Vagina (tissue), 1 donor: Measurements from ENCODE around the gene ATP4B.

GRCh38 chr13:113049572-113050453 lies 55.8 kb upstream of the F7 start:
- PRO-cap, result bidirectional peak, plus-strand start at chr13:113050025, minus-strand start at chr13:113049733
- RAMPAGE, long total RNA, result no peak

DNA sequence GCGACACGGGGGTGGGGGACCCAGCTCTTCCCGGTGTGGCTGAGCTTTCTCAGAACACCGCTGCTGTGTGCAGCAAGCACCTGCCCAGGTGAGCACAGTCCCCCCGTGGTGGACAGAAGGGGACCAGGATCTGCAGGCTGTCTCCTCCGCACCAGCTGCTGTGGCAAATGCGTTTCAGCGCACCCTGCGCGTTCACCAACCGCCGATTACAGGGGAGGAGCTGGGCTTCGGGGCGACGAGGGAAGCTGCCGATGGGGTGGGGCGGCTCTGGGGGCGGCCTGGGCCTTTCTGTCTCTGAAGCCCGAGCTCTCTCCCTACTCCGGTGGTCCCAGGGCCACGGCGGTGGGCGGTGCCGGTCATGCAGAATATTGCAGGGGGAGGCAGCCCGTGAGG lies 54.6 kb upstream of the F7 start:
- PRO-cap, result unidirectional peak, minus-strand start at position 210 of the sequence
- RAMPAGE, long total RNA, result no peak

DNA sequence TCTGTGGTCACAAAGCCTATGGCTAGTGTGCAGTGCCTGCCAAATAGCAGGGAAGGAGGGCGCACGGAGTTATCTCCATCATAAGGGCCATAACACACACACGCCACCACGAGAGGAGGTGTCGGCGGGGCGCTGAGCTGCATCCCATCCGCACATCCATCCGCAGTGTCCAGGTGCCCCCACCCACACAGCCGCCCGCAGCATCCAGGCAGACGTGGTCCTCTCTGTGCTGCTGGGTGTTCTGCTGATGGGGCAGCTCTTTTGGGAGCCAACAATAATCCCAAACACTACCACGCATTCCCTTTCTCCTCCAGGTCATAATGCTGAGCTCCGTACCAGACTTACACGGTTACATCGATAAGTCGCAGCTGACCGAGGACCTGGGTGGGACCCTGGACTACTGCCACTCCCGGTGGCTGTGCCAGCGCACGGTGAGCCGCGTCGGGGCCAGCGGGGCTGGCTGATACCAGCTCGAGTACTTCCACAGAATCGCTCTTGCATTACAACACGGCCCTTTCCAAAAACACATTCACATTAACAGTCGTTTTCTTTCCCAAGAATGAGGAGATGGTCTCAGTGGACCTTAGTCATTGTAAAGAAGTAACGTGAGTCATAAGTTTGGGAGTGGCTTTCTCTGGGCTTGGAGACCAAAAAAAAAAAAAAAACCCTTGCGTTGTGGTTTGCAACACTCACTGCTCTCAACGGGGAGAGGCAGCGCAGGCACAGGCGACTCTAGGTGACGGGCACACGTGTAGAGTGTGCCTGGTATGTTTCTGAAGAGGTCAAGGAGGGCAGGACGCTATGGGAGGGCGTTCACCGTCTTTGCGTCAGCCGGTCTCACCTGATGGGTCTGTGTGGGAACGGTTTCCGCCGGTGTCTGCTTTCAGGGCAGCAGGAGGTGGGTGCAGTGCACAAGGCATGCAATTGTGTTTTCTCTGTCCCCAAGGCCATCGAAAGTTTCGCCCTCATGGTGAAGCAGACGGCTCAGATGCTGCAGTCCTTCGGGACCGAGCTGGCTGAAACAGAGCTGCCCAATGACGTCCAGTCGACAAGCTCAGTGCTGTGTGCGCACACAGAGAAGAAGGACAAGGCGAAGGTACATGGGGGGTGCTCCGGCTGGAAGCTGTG lies 41.2 kb upstream of the F7 start:
- PRO-cap, result no peak
- RAMPAGE, long total RNA, result no peak

- PRO-cap, result no peak
- RAMPAGE, long total RNA, result no peak
These were observed 15.5 kb upstream of the F7 start for GRCh38 chr13:113090086-113090448.

GRCh38 chr13:113153241-113153836 lies 5.1 kb upstream of the PROZ start:
- PRO-cap, result no peak
- RAMPAGE, long total RNA, result no peak

GRCh38 chr13:113218861-113219470 lies 9.6 kb downstream of the CUL4A start:
- PRO-cap, result no peak
- RAMPAGE, long total RNA, result no peak

DNA sequence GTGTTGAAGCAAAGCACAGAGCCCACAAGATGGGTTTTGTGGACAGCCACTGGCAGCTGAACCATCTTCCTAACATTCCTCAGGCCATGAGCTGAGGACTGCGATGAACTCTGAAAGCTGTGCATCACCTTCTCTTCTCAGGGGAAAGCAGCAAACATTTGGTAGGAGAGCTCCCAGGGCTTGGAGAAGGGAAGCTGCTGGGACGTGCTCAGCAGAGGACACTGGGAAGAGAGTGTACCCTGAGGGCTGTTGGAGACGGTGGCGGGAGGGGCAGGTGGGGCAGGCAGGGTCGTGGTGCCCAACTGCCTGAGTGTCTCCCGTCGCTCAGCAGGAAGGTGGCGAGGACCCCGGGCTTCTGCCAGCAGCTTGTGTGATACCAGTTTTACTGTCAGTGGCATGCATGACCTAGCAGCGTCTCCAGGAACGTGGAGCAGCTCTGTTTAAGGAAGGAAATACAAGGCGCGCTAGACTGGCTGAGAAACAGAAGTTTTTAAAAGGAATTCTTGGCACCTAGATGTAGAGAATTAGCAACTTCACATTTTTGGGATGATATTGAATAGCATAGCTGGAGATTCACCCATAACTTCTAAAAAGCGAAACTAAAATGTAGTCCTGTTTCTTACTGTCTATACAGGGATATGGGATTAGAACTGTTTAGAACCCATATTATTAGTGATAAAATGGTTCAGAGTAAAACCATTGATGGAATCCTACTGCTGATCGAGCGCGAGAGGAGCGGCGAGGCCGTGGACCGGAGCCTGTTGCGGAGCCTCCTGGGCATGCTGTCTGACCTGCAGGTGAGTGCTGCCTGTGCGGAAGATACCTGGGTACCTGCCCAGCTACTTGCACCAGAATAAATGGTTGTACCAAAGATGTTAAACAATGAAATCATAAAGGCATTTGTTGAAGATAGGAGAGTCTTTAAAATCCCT lies 23.4 kb downstream of the CUL4A start:
- PRO-cap, result no peak
- RAMPAGE, long total RNA, result start-site peak on the plus strand centred at position 231 of the sequence, 180 bp wide, 11 reads; start-site peak on the plus strand centred at position 719 of the sequence, 95 bp wide, 133 reads

DNA sequence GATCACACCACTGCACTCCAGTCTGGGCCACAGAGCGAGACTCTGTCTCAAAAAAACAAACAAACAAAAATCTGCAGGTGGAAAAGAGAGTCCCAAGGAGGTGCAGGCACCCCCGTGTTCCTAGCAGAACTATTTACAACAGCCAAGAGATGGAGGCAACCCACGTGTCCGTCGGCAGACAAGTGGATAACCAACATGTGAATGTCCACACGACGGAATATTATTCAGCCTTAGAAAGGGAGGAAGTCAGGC lies 29.5 kb downstream of the LAMP1 start:
- PRO-cap, result no peak
- RAMPAGE, long total RNA, result no peak

DNA sequence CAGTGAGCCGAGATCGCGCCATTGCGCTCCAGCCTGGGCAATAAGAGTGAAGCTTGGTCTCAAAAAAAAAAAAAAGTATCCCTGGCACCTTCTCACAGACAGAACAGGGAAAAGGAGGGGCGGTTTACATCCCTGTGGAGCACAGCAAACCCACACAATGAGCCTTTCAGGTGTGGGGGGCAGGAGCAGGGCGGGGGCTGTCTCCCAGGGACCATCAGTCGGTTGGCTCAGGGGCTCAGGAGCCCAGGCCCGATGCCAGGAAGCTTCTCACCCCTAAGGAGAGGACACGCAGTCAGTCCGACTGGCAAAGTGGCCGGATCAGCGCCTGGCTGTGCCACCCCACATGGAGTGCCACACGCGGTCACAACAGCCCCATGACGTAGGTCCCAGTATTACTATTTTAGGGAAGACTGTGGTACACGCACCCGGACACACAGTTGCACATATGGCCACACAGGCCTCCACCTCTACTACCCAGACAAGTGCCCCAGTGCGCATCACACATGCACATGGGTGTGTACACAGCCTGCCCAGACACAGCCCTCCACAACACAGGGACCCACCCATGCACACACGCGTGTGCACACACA lies 29.2 kb upstream of the GRTP1 start:
- PRO-cap, result no peak
- RAMPAGE, long total RNA, result no peak

GRCh38 chr13:113410391-113411255 lies 42.7 kb downstream of the ADPRHL1 start:
- PRO-cap, result bidirectional peak, plus-strand start at chr13:113410744, minus-strand start at chr13:113410547; unidirectional peak, minus-strand start at chr13:113410972
- RAMPAGE, long total RNA, result no peak

DNA sequence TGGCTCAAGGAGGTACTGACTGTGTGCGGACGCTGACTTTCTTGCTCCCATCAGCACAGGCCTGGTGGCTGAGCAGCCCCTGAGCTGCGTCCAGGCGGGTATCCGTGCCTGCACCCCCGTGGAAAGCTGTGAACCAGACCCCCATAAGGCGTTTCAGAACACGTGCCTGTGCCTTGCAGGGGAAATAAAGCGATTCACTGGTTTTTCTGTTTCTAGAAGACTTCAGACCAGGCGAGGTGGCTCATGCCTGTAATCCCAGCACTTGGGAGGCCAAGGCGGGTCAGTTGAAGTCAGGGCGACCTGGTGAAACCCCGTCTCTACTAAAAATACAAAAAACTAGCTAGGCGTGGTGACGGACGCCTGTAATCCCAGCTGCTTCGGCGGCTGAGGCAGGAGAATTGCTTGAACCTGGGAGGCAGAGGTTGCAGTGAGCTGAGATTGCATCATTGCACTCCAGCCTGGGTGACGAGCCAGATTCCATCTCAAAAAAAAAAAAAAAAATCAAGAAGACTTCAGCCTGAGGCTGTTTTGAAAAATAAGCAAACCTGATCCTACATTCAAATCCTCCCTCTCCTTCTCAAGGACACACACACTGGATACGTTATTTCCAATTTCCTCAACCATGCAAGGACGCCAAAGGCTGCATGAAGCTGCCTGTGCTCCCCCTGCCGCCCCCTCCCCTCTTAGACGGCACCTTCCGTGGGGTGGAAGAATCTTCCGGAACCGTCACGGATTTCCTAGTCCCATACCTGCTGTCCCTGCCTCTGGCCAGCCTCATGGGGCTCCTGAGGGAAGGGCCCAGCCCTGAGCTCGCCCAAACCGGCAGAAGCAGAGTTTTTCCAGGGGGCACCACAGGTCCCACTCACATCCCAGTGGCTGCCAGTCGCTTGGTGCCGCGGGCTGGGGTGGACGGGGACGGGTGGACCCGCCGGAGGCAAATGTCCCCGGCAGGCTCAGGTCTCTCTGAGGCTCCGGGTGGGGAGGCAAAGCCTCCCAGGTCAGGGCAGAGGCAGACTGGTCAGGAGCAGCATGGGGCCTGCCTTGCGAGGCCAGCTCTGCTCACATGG lies 25.2 kb downstream of the ADPRHL1 start:
- PRO-cap, result no peak
- RAMPAGE, long total RNA, result no peak

DNA sequence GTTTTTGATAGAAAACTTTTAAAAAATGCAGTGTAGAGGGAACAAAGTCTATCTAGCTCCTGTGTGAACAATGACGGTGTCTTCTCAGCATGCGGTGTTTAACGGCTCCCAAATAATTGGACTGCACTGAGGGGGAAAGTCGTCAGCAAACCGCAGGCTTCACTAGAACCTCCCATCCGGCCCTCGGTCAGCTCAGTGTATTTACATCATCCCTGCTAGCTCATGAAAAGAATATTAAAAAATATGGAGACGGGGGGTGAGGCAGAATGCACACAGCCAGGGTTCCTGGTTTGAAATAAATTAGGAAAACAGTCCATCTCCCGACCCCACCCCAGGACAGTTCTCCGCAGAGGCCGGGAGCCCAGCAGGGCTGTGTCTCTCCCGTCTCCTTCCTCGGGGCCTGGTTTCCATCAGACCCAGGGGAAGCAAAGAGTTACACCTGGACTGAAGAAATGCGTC lies 757 bp upstream of the ADPRHL1 start:
- PRO-cap, result no peak
- RAMPAGE, long total RNA, result no peak

GRCh38 chr13:113588208-113589136 lies 3.9 kb downstream of the TFDP1 start:
- PRO-cap, result no peak
- RAMPAGE, long total RNA, result no peak

GRCh38 chr13:113626298-113626670 lies 31.7 kb downstream of the ATP4B start:
- PRO-cap, result no peak
- RAMPAGE, long total RNA, result no peak

GRCh38 chr13:113632897-113633387 lies 25.1 kb downstream of the ATP4B start:
- PRO-cap, result no peak
- RAMPAGE, long total RNA, result no peak

- PRO-cap, result no peak
- RAMPAGE, long total RNA, result no peak
These were observed at the start of gene ATP4B for GRCh38 chr13:113657965-113658267. ATP4B (minus strand) TSS chr13:113658198.

DNA sequence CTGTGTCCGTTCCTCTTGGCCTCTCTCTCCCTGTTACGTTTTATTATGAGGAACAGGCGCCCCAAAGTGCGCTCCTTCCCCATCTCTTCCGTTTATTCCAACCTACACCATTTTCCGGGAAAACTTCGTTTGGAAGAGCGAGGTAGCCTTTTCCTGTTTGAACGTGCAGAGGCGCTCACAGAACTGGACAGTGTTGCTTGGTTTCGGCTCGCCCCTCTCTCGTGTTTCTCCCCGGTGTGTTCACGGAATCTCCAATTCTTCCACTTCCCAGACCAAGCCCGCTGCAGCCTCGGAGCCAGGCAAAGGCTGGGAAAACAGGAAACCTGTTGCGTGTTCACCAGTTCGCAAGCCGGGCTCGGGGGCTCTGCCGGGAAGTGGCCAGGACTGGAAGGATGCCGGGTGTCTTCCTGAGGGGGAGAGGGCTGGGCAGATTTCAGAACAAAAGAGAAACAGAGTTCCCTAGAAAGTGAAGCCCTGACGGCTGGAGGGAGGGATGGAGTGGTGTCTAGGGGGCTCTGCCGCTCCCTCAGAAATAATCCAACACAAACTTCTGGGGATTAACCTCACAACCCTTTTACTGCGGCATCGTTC lies 684 bp downstream of the TMEM255B start:
- PRO-cap, result no peak
- RAMPAGE, long total RNA, result no peak

DNA sequence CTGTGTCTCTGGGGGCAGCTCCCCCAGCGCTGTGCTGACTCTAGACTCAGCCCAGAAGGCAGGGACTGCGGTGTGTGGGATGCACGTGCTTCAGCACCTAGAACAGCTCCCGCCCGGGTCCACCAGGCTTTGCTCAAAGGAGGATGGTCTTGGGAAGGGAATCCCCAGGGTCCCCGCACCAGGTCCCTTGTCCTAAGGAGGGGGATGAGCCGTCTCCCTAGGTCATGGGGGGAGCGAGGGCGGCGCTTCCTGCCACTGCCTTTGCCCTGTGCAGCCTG lies 18.4 kb downstream of the TMEM255B start:
- PRO-cap, result no peak
- RAMPAGE, long total RNA, result no peak

DNA sequence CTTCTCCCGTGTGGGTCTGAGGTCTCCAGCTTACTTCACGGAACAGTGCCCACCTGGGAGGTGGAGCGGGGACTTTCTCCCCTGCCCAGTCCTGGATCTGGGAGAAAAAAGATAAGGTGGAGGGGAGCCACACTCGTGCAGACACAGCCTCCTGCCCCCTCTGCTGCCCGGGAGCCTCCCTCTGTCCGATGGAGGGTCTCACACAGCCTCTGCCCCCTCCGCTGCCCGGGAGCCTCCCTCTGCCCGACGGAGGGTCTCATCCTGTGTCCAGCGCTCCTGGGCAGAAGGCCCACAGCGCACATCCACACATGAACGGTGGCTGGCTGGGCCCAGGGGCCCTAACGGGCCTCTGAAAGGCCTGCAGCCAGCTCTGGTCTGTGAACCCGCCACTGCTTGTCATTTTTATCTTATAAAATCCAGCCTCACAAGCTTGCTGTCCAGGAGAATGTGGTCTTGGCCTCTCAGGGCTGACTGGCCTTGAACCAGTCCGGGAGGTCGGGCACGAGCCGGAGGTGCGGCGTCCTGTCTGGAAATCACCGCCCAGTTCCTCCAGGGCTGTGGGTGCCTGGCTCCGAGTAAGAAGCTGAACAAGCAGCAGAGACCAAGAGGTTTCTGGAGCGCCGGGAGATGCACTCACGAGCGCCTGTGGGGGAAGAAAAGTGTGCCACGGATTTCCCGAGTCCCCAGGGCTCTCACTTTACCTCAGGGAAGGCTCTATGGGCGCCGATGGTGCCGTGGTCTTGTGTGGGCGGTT lies 50.3 kb downstream of the GAS6 start:
- PRO-cap, result no peak
- RAMPAGE, long total RNA, result no peak

GRCh38 chr13:113832045-113833055 lies 31.5 kb downstream of the GAS6 start:
- PRO-cap, result no peak
- RAMPAGE, long total RNA, result start-site peak on the minus strand at chr13:113832299-113832485, 76 reads; start-site peak on the minus strand at chr13:113832634-113832749, 42 reads